B cell (primary cell): ENCODE measurements around a stretch of chr15.

- PRO-cap: no peak
- CAGE, long polyA plus RNA: no peak
Observed at GRCh38 chr15:96783051-96783545, 452.6 kb downstream of the NR2F2 start.

DNA sequence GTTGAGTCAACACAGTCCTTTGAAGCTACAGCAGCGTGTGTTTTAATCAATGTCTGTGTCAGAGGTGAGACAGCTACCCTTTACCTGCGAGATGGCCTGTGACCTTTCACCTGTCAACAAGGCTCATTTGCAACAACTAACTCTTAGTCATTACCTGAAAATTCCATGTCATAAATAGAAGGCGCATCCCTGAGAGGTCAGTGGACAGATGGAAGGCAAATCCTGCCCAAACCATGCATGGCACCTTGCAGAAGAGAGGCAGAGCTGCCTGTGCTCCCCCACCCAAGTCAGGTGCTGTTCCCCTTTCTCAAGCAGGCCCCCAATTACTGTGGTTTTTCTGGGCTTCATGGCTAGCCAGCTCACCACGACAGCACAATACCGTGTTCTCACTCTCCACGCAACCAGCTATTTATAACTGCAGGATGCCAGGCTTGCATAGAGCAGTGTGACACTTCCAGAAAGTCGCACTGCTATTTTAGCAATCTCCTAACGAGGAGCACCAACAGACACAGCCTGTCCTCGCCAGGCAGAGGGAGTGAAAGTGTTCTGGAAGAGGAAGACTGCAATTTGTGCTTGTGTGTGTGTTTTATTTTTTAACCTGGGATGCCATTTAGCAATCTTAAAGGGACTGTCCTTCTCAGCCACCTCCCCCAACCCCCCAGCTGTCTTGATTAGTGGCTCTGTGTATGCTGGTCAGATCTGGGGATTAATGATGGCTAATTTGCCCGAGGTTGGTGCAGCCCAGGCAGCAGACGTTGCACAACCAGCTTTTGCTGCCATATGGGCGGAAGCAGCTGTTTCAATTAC lies 268.2 kb upstream of the ARRDC4 start:
- PRO-cap: no peak
- CAGE, long polyA plus RNA: no peak

- PRO-cap: no peak
- CAGE, long polyA plus RNA: no peak
Observed at GRCh38 chr15:97947381-97947732, 13.1 kb upstream of the ARRDC4 start.

DNA sequence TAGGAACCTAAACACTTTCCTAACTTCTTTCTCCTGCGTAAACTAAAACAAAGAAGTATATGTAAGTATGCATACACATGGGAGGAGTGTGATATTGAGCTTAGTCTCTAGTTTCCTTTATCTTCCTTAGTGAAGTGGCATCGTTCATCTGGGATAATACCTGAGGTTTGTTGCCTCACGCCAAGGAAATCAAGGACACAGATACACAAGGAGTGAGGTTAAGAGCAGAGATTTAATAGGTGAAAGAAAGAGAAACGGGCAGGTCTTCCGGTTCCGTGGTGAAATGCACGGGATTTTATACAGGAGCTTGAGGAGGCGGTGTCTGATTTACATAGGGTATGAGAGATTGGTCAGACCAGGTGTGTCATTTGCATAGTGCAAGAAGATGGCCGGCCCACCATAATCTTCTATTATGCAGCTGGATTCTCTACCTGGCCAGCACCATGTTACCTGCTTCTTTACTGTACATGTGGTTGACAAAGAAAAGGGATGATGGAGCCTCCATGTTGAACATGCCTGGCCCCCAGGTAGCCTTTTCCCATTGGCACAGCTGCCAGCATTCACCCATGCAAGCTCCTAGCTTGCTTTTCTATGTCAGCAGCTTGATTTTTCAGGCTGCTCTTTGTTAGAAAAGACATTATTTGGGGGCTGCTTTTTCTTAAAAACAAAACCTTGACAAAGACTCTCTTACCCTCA lies 17.3 kb downstream of the ARRDC4 start:
- PRO-cap: no peak
- CAGE, long polyA plus RNA: no peak

- PRO-cap: no peak
- CAGE, long polyA plus RNA: no peak
Observed at GRCh38 chr15:97978579-97979159, 18.2 kb downstream of the ARRDC4 start.

DNA sequence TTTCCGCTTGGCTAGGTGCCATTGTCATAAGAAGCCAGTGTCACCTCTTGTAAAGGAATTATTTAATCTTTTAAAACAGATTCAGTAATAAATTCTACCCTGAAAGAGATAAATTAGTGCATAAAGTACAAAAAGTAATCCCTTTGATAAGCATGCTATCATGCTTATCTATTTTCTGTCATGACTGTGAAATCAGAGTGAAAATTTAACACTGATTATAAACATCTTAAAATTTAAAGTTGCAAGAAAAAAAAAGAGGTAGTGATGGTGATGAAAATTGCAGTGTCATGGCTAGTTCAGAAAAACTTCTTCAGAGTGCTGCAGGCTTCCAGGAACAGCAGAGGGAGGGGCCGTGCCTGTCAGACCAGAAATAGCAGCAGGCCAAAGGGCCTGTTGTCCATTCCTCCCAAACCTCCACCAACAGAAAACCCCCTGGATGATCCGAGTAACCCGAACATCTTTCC lies 115.9 kb downstream of the ARRDC4 start:
- PRO-cap: no peak
- CAGE, long polyA plus RNA: no peak

GRCh38 chr15:98414080-98414352 lies 234.3 kb upstream of the IGF1R start:
- PRO-cap: no peak
- CAGE, long polyA plus RNA: no peak

DNA sequence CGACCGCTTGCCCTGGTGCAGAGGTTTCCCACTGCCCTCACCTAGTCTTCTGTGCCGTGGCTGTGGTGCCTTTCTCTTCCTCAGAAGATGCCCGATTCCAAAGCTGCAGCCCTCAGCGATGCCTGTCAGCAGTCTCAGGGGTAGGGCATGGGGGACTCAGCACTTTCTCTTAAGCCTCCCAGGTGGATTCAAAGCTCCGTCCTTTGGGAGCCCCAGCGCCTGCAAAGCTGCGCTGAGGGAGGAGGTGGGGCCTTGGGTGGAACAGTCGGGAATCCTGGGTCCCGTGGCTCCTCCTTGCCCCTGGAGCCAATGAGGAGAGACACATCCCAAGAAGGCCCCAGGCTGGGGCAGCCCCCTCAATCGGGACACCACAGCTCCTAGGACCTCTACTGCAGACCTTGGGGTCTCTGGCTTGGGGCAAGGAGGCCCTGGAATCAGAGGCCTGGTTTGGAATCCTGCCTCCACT lies 227.5 kb upstream of the IGF1R start:
- PRO-cap: no peak
- CAGE, long polyA plus RNA: no peak

DNA sequence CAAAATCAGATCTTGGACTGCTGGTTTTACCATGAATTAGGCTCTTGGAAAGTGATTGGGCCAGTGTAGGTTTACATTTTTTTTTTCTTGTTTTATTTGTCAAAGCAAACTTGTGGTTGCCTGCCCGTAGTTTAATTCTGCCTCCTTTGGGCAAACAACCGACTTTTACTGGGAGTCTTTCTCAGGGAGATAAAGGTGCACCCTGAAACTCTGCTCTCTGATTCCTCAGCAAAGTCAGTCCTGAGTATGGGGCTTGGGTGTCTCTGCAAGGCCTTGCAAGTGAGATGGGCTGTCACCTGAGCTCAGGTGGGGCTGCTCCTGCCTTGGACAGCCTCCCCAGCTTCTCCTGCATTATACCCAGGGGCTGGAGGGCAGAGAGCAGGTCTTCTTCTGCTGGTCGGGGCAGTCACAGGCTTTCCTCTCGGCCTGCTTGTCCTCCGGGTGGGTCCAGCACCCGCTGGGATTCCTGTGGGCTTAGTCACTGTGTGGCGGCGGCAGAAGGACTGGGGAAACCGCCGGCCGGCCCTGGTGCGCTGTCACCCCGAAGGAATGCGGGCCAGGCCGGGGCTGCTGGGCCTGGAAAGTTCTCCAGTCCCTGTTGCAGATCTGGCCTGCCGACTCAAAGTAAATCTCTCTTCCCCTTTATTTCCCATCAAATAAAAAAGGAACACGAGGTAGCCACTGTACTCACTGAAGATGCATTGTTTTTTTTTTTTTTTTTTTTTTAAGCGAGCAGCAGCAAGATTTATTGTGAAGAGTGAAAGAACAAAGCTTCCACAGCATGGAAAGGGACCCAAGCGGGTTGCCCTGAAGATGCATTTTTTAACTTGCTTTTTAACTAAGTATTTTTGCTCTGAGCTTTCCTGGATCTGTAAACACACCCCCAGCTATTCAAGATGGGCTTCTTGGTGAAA lies 79.2 kb downstream of the IGF1R start:
- PRO-cap: no peak
- CAGE, long polyA plus RNA: no peak

GRCh38 chr15:98770427-98771079 lies 122.2 kb downstream of the IGF1R start:
- PRO-cap: no peak
- CAGE, long polyA plus RNA: no peak

DNA sequence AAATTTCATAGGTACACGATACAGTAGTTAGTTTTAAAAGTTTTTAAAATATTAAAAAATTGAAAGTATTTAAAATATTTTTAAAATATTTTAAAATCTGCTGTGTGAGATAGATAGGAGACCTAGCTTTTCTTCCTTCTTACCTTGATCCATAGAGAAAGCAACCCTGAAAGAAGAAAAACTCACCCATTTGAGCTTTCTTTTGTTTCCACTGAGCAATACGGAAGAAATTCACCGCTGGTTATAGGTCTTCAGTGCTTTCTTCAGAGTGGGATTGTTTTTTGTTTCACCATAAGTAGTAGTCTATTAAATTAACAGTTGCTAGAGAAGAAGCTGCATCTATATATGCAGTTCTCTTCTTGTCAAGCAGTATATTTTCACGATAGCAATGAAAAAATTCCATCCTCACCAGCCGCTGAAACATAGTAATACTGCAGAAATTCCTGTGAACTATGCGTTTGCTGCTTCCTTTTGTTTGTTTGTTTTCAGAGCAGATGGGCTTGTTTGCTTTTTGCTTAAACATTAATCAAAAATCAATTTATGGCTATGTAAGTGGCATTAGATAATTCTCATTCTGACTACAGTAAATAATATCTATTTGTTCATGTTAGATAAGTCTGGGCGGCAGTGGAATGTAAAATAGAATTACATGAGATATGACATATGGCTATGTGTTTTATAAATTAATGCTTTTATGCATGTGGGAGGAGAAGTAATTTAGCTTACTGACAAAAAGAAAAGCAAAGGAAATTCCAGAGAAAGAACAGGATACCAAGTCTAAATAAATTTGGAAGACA lies 163.9 kb downstream of the PGPEP1L start:
- PRO-cap: no peak
- CAGE, long polyA plus RNA: no peak

- PRO-cap: unidirectional peak, minus-strand start at chr15:99076852
- CAGE, long polyA plus RNA: no peak
Observed at GRCh38 chr15:99076453-99077139, 28.3 kb upstream of the SYNM start.

DNA sequence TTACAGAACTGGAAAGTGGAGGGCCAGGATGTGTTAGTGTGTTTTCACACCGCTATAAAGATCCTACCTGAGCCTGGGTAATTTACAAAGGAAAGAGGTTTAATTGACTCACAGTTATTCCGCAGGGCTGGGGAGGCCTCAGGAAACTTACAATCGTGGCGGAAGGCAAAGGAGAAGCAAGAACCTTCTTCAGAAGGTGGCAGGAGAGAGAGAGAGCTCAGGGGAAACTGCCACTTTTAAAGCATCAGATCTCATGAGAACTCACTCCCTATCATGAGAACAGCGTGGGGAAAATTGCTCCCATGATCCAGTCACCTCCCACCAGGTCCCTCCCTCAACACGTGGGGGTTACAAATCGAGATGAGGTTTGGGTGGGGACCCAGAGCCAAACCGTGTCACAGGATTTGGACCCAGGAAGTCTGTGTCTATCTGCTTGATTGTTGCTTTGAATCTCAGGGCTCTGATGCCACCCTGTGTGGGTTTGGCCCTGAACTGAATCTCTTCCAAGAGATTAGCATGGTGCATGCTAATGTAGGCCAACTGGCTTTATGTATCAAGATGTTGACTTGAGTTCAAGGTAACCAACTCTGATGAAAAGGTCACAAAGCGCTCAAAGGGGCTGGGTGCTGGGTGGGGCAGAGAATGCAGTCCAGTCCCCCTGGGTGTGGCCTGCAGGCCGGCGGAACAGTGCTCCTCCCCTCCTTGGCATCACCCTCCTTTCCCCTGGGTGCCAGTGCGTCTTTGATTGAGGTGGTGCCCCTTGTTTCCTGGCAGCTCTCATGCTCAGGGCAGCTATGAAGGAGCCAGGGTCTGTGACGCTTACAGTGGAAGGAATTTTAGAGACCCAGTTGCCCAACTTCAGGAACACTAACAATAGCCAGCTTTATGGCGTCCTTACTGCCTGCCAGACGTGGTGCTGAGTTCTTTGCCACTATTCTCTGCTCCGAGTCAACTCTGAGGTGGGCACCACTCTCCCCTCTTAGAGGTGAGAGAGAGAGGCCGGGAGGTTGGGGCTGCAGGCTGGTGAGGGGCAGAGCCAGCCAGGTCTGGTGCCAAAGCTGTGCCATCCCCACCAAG lies 9.5 kb downstream of the SYNM start:
- PRO-cap: no peak
- CAGE, long polyA plus RNA: no peak

GRCh38 chr15:99385781-99386321 lies 134.6 kb downstream of the LRRC28 start:
- PRO-cap: no peak
- CAGE, long polyA plus RNA: no peak

DNA sequence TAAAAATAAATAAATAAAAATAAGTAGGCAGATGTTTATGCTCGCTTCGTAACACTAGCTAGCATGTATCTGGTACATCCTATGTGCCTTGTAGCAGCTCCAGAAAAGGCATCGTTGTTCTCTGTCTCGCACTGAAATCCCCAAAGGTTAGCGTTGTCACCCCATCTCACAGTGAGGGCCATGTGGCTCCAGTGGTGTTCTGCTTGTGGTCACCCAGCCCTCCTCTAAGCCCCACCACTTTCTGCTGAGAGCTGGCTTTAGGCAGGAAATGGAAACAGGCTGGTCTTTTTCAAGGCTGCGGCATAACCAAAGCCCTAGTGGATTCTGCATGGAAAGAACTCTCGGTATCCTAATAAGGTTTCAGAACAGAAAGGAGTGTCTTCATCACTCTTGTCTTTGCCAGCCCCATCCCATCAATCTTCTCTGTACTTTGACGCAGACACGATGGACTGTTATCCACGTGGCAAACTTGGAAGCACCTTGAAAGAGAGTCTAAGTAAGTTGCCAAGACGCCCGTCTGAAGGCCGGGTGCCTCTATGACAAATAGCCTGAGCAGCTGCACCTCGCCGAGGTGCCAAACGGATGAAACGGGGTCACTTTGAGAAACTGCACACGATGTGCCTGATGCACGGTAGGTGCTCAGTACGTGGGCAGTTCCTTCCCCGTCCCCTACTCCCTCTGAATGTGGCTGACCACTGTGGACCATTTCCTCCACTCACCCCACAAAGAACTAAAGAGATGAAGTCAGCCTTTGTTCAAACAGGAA lies 57.9 kb upstream of the MEF2A start:
- PRO-cap: no peak
- CAGE, long polyA plus RNA: no peak

DNA sequence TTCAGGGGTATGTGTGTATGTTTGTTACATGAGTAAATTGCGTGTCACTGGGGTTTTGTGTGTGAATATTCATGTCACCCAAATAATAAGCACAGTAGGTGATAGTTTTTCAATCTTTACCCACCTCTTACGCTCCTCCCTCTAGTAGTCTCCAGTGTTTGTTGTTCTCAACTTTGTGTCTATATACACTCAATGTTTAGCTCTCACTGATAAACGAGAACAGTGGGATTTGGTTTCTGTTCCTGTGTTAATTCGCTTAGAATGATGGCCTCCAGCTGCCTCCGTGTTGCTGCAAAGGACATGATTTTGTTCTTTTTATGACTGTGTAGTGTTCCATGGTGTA lies 54.4 kb downstream of the MEF2A start:
- PRO-cap: no peak
- CAGE, long polyA plus RNA: no peak

- PRO-cap: unidirectional peak, plus-strand start at chr15:99658854
- CAGE, long polyA plus RNA: no peak
Observed at GRCh38 chr15:99658770-99659113, 74.5 kb downstream of the LYSMD4 start.

- PRO-cap: no peak
- CAGE, long polyA plus RNA: no peak
Observed at GRCh38 chr15:99720885-99721239, 12.4 kb downstream of the LYSMD4 start.

DNA sequence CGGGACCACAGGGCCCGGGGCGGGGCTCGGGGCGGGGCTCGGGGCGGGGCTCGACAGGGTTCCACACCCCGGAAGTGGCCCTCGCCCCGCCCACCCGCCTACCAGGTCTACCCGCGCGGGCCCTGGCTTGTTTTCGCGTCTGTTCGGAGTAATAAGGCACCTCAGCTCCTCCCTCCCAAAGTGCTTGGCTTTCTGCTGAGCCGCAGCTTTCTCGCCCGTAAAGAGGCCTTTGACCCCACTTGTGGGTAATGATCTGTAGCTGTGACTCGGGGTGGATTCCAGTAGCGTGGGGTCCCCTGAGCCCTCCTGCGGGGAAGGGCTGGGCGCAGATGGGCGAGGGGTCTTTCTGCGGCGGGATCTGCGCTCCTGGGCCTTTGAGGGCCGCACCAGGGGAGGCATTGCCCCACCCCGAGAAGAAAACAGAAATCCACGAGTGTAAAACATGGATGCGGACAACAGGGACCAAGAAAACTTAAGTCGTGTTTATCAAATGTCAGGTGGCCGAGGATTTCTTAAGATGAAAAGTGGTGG lies 369 bp upstream of the LYSMD4 start:
- PRO-cap: bidirectional peak, plus-strand start at position 130 of the sequence, minus-strand start outside the sequence
- CAGE, long polyA plus RNA: no peak

GRCh38 chr15:100021612-100021962 lies 288.4 kb upstream of the LYSMD4 start:
- PRO-cap: no peak
- CAGE, long polyA plus RNA: no peak